ENCODE data around the gene GSE1.

- PRO-cap, result no peak
- RAMPAGE, long total RNA, 5 experiments, result no peak in any of the 5 experiments
- RRBS, result no CpG with 5 or more reads among the region's 16 CpGs
Measured at GRCh38 chr16:85315836-85316333, 203.6 kb upstream of the CIBAR2 start.

DNA sequence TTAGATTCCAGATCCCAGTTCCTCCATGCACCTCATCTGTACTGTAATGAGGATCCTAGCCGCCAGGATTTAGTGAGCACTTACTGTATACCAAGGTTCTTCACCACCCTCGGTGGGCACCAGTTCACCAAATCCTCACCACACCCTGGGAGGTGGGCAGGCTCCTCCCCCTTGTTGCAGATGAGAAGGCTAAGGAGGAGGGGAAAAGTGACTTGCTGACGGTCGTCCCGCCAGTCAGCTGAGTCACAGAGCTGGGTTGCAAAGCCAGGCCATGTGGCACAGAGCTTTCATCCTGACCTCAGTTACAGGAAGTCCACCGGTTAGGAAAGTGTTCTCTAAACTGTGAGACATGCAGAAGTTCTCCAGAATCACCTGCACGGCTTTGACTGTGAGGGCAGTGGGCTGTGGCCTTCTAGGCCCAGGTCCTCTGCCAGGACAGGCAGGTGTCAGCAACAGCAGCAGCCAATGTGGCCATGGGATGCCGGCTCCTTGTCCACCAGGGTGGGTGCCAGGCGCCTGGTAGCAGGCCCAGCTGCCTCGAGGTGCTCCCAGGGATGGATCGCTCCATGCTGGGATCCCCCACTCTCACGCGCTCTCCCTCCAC, 240.3 kb upstream of the GSE1 start:
- PRO-cap, result no peak
- RAMPAGE, long total RNA, 5 experiments, result no peak in any of the 5 experiments
- RRBS, result no CpG with 5 or more reads among the region's 13 CpGs

DNA sequence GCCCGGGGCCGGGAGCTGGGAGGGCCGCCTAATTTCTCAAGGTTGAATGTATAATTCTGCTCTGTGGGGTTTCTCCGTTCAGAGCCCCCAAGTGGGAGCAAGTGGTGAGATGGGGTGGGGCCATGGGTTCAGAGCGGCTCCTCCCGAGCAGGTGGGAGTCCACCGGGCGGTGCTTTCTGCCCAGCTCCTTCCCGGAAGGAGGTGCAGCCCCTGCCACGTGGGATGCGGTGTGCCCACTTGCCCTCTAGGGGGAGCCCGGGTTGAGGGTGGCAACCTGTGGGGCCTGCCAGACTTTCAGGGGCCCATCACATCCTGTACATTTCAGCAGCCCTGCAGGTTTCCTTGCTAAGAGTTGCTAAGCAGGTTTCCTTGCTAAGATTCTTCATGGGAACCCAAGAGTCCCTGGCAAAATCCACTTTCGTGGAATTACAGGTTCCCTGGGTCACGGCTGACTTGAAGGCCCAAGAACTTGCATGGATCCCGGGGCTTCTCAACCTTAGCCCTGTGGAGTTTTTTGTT, 196.8 kb upstream of the GSE1 start:
- PRO-cap, result no peak
- RAMPAGE, long total RNA, 5 experiments, result start-site peak on the plus strand in 1 of 5 experiments, centred at position 322 of the sequence, 5 reads per replicate
- RRBS, result 24% methylated on average over 5 of the region's 15 CpGs

DNA sequence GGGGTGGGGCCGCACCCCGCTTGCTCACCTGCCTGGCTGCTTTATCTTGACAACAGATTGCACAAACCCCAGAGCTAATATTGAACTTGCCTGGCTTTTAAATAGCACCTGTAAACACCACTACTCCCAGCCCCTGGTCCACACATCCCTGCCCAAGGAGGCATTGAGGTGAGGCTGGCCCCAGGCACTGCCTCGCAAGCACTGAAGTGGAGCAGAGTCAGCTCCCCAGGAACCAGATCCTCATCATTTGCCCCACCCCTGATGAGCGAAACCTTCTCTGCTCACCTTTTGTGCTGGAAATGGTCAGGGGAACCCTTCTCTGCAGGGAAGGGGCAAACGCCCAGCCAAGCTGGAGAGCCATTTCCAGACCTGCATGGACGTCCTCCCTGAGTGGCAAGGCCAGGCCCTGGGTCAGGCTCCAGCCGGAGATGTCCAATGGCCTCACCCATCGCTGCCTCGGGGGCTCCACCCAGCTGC, 190.2 kb upstream of the GSE1 start:
- PRO-cap, result no peak
- RAMPAGE, long total RNA, 5 experiments, result no peak in any of the 5 experiments
- RRBS, result no CpG with 5 or more reads among the region's 9 CpGs

- PRO-cap, result no peak
- RAMPAGE, long total RNA, 5 experiments, result start-site peak on the plus strand in 1 of 5 experiments, at chr16:85445653-85445688 at its widest, 7 reads per replicate
- RRBS, result no CpG with 5 or more reads among the region's 25 CpGs
Measured at GRCh38 chr16:85445274-85445974, 167.7 kb upstream of the GSE1 start.

- PRO-cap, result bidirectional peak, plus-strand start at chr16:85555409, minus-strand start at chr16:85555294
- RAMPAGE, long total RNA, 5 experiments, result no peak in any of the 5 experiments
- RRBS, result 6% methylated on average over 3 of the region's 23 CpGs
Measured at GRCh38 chr16:85555197-85555619, 57.9 kb upstream of the GSE1 start.

- PRO-cap, result bidirectional peak, plus-strand start at chr16:85556953, minus-strand start at chr16:85556990; unidirectional peak, minus-strand start at chr16:85557309
- RAMPAGE, long total RNA, 5 experiments, result no peak in any of the 5 experiments
- RRBS, result 1% methylated on average over 27 of the region's 90 CpGs
Measured at GRCh38 chr16:85556370-85557447, 56.4 kb upstream of the GSE1 start.

DNA sequence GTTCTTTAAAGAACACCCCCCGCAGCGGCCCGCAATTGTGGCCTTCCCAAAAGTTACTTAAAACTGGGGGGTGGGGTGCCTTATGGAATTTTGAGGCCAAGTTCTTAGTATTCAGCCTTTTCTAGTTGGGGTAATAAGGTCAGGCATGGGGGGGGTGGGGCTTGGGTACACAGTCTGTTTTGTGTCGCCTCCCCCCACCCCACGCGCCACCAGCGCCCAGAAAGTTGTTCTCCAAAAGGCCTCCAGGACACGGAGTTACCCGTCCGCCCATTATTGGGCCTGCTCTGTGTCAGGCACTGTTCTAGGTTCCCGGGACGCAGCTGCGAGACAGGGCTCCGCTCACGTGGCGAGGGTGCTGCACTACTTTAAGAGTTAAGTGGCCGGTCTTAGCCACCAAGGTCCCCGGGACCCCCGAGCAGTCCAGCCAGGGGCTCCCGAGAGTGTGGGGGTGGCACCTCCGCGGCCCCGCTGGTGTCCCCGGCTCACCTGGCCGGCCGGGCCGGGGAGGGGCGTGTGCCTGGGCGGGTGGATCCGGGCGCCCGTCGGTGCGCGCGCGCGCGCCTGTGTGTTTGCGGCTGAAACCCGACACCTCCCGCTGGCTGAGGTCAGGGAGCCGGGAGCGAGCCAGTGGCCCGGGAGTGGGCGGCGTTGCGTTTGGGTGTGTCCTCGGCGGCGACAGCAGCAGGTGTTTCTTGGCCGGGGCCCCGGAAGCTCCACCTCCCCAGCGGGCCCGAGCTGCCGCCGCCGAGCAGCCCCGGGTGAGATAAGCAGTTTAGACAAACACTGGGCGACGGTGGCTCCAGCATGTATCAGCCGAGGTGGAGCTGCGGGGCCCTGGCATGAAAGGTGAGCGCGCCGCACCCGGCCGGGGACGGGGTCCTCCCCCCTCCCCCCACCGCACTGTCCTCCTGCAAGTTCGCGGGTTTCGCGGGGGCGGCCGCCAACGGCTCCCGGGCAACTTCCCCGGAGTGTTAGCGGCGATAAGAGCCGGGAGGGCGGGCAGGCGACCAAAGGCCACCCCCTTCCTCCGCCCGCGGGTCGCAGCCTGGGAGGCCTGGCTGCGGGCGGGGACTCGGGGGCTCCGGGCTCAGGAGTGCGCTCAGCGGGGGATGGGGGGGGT, at the start of gene GSE1:
GSE1 (plus strand) TSS at position 770 of the 1,120 bp plus-strand sequence.
- PRO-cap, result bidirectional peak, plus-strand start at position 779 of the sequence, minus-strand start at position 544 of the sequence; unidirectional peak, plus-strand start at position 1,036 of the sequence
- RAMPAGE, long total RNA, 5 experiments, result start-site peak on the plus strand in 3 of 5 experiments, centred at positions 771 to 798 of the sequence, 48 to 117 reads per replicate
- RRBS, result 1% methylated on average over 65 of the region's 94 CpGs

DNA sequence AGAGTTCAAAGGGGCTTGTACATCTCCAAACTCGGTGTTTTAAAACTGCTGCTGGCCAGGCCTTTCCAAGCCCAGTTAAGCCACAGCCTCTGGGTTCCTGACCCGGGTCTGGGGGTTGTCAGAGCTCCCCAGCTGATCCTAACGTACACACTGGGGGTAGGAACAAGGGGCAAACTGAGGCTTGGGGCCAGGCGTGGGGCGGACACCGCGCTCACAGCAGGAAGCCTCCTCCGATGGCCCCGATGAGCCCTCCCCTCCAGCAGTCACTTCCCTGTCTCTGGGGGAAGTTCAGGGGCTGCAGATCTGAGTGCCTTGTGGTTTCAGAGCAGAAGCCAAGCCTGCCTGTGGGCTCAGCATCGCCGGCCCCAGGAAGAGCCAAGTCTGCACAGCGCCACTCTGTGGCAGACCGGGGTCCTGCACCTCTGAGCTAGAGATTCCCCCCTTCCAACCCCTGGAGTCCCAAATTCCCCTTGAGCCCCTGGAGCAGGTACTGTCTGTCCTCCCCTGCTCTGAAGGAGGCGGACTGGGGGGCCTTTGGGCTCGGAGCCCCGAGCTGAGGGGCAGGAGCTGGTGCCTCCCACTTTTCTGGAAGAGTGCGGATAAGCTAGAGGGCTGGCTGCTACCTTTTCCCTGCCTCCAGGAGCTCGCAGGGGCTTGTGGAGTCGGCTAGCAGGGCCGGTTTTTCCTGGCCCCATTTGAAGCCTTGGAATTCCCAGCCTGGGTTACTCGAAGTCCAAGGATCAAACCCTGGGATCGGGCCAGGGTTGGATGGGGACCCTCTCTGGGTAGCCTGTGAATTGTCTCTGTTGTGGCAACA, 2.8 kb downstream of the GSE1 start:
- PRO-cap, result unidirectional peak, minus-strand start at position 279 of the sequence
- RAMPAGE, long total RNA, 5 experiments, result no peak in any of the 5 experiments
- RRBS, result 8% methylated on average over 3 of the region's 22 CpGs

DNA sequence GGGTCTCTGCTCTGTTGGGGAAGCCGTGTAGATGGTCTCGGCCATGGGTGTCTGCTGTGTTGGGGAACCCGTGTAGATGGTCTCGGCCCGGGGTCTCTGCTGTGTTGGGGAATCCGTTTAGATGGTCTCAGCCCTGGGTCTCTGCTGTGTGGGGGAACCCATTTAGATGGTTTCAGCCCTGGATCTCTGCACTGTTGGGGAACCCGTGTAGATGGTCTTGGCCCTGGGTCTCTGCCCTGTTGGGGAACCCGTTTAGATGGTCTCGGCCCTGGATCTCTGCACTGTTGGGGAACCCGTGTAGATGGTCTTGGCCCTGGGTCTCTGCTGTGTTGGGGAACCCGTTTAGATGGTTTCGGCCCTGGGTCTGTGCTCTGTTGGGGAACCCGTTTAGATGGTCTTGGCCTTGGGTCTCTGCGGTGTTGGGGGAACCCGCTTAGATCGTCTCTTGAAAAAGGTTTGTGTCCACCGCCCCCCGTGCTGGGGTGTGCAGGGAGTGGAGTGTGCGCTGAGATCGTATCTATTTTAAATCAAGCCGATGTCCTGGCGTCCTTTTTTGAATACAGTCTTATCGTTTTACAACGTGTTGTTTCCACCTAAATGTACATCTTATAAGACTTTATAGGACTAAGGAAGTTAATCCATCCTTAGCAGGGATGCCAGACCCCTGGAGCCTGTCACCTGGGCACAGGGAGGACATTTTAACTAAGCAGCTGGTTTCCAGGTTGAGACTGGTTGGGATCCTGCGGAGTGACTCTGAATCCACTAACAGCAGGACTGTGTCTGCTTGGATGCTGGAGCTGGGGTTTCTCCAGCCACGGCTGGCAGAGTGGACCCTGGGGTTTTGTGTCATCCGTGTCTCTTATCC, 8.0 kb downstream of the GSE1 start:
- PRO-cap, result no peak
- RAMPAGE, long total RNA, 5 experiments, result no peak in any of the 5 experiments
- RRBS, result no CpG with 5 or more reads among the region's 27 CpGs

DNA sequence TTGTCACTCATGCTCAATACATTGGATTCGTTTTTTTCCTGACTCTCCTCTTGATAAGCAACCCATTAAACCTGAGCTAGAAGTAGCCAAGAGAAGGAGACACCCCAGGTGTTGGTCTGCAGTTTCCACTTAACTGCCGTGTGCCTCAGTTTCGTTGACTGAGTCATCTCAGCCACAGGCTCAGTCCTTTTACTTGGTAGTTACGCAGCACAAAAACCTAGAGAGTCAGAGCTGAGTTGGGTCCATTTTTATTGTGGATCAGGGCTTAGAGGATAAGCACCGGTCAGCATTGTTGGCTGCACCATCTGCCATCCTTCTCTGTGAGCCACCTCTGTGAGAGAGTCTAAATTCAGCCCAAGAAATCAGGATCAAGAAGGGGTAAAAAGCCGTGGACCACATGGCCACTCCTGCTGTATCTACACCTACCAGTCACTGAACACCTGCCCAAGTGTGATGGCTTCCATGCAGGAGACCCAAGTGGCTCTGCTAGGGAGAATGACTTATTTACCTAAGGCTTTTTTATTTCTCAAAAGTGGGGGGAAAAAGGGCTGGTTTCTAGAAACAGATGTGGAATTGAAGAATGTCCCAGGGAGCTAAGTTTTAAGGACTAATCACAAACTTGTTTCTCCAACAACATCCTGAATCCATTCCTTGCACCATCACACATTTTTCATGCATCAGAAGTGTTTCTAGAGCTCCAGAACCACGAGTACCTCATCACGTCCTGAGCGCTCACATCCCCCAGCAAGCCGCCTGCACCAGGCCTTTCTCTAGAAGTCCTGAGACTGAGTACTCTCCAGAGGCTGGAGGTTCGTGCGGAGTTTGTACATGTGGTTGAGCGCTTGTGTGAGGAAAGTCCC, 11.1 kb downstream of the GINS2 start:
- PRO-cap, result no peak
- RAMPAGE, long total RNA, 5 experiments, result no peak in any of the 5 experiments
- RRBS, result no CpG with 5 or more reads among the region's 13 CpGs

DNA sequence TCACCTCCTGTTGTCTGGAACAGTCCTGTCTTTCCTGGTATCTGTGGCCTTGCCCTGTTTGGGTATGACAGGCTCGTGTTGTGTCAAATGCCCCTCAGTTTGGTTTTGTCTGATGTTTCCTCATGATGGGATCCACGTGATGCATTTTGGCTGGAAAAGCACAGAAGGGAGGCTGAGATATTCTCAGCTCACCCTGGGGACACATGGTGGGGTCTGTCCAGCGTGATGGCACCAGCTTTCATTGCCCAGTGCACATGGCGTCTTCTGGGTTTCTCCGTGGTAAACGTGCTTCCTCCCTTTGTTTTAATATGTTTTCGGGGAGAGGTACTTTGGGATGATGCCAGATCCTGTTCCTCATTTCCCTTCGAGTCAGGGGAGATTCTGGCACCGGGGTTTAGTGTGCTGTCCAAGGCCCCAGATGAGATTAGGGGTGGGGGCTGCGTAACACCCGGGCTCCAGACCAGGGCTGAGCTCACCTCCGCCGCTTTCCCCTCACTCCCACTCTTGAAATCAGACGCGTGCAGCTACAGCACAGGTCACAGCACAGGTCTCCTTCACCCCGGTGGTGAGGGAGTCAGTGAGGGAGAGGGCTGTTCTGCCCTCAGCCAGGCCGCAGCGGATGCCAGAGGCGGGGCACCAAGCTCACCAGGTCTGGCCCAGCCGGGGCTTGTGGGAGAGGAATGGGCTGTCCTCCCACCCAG, 33.8 kb downstream of the COX4I1 start:
- PRO-cap, result no peak
- RAMPAGE, long total RNA, 5 experiments, result no peak in any of the 5 experiments
- RRBS, result 68% methylated on average over 8 of the region's 20 CpGs

GRCh38 chr16:85899879-85900843, 1.2 kb downstream of the IRF8 start:
- PRO-cap, result bidirectional peak, plus-strand start at chr16:85900498, minus-strand start at chr16:85900302
- RAMPAGE, long total RNA, 5 experiments, result no peak in any of the 5 experiments
- RRBS, result no CpG with 5 or more reads among the region's 18 CpGs

GRCh38 chr16:85908111-85908815, 9.3 kb downstream of the IRF8 start:
- PRO-cap, result no peak
- RAMPAGE, long total RNA, 5 experiments, result no peak in any of the 5 experiments
- RRBS, result no CpG with 5 or more reads among the region's 5 CpGs

- PRO-cap, result no peak
- RAMPAGE, long total RNA, 5 experiments, result no peak in any of the 5 experiments
- RRBS, result no CpG with 5 or more reads among the region's 8 CpGs
Measured at GRCh38 chr16:85922874-85923317, 23.9 kb downstream of the IRF8 start.

GRCh38 chr16:85954957-85955463, 56.0 kb downstream of the IRF8 start:
- PRO-cap, result no peak
- RAMPAGE, long total RNA, 5 experiments, result no peak in any of the 5 experiments
- RRBS, result no CpG with 5 or more reads among the region's 12 CpGs

DNA sequence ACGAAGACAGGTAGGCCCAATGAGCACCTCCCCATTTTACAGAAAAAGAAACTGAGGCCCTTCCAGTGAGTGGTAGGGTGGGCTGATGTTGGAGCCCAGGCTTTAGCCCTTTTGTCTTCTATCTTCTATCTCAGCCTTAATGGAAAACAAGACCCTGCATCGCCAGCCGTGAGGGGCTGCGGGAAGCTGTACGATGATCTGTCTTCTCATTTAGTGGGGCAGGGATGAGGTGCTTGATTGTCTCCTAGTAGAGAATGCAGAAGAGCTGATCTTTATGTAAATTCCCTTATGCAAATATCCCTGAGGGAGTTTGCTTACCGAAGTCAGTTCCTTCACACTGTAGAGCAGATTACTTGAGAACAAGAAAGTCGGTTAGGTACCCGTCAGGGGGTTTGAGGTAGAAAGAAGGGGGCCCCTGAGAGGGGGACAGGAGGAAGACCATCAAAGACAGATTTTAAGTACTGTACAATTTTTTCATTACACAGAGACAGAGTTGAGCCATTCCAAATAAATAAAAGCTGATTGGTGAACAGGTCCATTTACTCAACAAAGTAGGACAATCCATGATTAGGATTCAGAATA, 66.2 kb downstream of the IRF8 start:
- PRO-cap, result no peak
- RAMPAGE, long total RNA, 5 experiments, result no peak in any of the 5 experiments
- RRBS, result no CpG with 5 or more reads among the region's 8 CpGs

GRCh38 chr16:85984773-85985562, 86.0 kb downstream of the IRF8 start:
- PRO-cap, result no peak
- RAMPAGE, long total RNA, 5 experiments, result no peak in any of the 5 experiments
- RRBS, result no CpG with 5 or more reads among the region's 22 CpGs

- PRO-cap, result unidirectional peak, plus-strand start at chr16:86151367; bidirectional peak, plus-strand start at chr16:86151654, minus-strand start at chr16:86151529; bidirectional peak, plus-strand start at chr16:86151847, minus-strand start at chr16:86151744
- RAMPAGE, long total RNA, 5 experiments, result no peak in any of the 5 experiments
- RRBS, result 44% methylated on average over 1 of the region's 32 CpGs
Measured at GRCh38 chr16:86151224-86152179, 252.5 kb downstream of the IRF8 start.

GRCh38 chr16:86157885-86158368, 259.0 kb downstream of the IRF8 start:
- PRO-cap, result bidirectional peak, plus-strand start at chr16:86158110, minus-strand start at chr16:86157973
- RAMPAGE, long total RNA, 5 experiments, result no peak in any of the 5 experiments
- RRBS, result no CpG with 5 or more reads among the region's 1 CpG